Measurements from ENCODE around the genes SF3B1, PLCL1 and KCTD18.

GRCh38 chr2:197261801-197262269 lies 48.7 kb downstream of the ANKRD44 start:
- RRBS = no CpG with 5 or more reads among the region's 6 CpGs

GRCh38 chr2:197401596-197402034 lies 33.2 kb downstream of the SF3B1 start:
- RRBS = no CpG with 5 or more reads among the region's 4 CpGs

DNA sequence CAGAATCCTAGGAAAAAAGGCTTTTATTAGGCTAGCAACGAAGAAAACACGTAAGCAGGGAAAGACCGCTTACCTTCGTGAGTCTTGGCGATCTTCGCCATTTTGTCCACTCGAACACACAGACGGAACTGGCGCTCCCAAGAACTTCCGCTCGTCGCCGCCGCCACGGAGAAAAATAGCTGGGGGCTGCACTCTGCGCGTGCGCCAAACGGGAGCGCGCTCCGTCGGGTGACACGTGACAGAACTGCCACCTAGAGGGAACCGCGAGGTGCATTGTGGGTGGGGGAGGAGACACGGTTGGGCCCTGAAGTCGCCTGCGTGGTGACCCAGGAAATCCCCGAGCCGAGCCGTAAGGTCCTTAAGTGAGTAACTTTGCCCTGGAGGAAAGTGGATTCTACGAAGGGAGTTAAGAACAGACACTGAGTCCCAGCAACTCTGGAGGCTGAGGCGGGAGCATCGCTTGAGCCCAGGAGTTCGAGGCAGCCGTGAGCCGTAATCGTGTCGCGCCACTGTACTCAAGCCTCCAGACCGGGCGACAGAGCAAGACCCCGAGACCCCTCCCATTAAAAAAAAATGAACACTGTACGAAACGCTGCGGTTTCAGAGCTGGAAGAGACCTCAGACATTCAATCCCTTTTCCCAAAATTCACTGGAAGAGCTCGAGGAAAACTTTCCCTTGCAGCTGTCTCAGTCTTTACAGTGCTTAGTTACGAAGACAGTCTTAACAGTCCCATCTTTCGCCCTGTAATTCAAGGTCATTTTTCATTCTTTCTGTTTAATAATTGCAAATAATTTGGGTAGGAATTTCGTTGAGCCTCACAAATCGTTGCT lies at the start of gene SF3B1:
Gene SF3B1 (minus strand): TSS at position 130 of the 831 bp plus-strand sequence.
- RRBS = no CpG with 5 or more reads among the region's 52 CpGs

- RRBS = no CpG with 5 or more reads among the region's 49 CpGs
These were observed 721 bp downstream of the HSPD1 start for GRCh38 chr2:197498715-197499523.

- RRBS = 3% methylated on average over 19 of the region's 38 CpGs
These were observed 455 bp downstream of the MOB4 start for GRCh38 chr2:197516169-197516872.

DNA sequence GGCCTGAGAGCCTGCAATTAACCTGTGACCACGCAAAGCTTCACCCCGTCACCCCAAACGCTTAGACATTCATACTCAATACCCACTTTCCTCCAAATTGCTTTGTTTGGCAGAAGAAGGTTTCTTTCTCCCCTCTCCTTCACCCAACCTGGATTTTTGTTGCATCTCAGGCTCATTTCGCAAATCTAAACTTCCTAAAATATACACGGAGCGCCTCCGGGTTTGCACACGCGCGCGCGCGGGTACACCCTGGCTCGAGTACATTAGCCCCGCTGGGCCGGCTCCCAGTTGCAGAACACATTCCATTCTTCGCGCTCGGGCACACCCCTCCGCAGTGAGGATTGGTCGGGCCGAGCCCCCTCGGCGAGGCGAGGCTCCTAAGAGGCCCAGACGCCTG lies 245 bp upstream of the PLCL1 start:
- RRBS = 5% methylated on average over 10 of the region's 26 CpGs

GRCh38 chr2:197804547-197805277 lies at the start of gene PLCL1:
Gene PLCL1, plus strand, starts transcription at chr2:197804593.
- RRBS = 4% methylated on average over 30 of the region's 91 CpGs

DNA sequence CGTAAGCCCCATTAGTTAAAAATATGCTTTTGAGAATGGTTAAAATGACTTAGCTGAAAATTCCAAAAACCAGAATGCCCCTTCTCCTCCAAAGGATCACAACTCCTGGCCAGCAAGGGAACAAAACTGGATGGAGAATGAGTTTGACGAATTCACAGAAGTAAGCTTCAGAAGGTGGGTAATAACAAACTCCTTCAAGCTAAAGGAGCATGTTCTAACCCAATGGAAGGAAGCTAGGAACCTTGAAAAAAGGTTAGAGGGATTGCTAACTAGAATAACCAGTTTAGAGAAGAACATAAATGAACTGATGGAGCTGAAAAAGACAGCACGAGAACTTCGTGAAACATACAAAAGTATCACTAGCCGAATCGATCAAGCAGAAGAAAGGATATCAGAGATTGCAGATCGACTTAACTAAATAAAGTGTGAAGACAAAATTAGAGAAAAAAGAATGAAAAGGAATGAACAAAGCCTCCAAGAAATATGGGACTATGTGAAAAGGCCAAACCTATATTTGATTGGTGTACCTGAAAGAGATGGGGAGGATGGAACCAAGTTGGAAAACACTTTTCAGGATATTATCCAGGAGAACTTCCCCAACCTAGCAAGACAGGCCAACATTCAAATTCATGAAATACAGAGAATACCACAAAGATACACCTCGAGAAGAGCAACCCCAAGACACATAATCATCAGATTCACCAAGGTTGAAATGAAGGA lies 25.8 kb downstream of the PLCL1 start:
- RRBS = no CpG with 5 or more reads among the region's 8 CpGs

DNA sequence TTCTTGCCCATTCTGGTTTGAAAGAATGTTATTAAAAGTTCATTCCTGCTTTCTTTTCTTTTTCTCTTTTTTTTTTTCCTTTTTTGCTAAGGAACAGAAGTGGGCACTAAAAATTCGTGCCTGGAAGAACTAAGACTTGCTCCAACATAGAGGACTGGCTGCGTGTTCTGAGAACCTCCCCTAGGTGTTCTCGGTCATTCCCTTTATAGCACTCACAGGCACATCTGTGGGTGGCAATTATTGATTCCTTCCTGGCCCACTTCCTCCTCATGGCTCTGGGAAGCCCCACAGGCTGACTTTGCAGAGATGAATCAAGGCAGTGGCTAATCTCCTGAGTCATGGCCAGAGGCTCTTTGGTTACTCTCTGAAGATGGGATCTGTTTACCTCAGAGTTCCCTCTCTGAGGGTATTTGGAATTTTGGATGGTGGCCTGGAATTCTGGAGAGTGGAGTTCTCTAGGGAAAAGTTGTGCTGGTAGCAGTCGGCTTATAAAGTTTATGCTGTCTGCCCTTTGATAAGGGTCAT lies 104.9 kb downstream of the PLCL1 start:
- RRBS = no CpG with 5 or more reads among the region's 4 CpGs

GRCh38 chr2:198313168-198313403 lies 508.7 kb downstream of the PLCL1 start:
- RRBS = no CpG with 5 or more reads among the region's 1 CpG

- RRBS = no CpG with 5 or more reads among the region's 10 CpGs
These were observed 567.6 kb downstream of the PLCL1 start for GRCh38 chr2:198371876-198372455.

DNA sequence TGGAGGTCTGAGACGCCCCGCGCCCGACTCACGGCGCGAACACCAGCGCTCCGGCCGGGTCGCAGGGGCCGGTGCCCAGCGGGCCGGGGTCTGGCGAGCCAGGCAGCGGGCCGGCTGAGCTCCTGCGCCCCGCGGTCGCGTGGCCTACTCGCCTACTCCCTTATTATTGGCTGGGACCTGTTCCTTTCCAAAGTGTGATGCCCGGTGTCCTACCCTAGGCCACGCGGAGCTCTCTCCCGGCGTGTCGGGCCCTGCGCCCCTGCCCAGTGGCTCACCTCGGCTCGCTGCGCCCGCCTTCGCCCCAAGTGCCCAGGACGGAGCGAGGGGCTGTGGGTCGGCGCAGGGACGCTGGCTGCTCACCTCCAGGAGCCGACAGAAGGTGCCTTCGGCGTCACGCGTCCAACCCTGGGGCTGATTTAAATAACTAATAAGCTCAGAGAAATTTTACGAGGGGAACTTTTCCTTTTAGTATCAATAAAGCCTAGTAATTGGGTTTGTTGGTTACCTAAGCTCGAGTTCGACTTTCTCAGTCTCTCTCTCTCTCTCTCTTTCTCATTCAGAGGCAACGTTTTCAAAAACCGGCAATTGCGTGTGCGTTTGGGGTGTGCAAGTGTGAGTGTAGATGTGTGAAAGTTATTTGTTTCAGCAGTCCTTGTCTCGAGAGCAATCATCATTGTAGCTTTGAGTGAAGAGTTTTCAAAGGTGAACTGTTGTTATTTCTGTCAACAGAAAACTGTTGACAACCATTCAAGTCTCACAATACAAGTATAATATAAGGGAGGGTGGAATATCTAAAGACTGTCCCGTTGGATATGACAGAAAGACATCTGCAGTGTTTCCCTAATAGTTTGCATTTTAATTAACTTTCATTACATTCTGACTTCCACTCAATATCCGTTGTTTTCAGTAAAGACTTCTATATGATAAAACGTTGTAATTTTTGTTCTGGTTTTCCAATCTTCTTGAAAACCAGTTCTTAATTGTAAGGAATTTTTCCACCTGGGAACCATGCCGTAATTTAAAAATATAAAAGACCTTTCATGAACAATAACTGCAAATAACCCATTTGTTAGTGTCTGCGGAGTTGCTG lies 7.2 kb upstream of the SATB2 start:
- RRBS = 87% methylated on average over 4 of the region's 58 CpGs

DNA sequence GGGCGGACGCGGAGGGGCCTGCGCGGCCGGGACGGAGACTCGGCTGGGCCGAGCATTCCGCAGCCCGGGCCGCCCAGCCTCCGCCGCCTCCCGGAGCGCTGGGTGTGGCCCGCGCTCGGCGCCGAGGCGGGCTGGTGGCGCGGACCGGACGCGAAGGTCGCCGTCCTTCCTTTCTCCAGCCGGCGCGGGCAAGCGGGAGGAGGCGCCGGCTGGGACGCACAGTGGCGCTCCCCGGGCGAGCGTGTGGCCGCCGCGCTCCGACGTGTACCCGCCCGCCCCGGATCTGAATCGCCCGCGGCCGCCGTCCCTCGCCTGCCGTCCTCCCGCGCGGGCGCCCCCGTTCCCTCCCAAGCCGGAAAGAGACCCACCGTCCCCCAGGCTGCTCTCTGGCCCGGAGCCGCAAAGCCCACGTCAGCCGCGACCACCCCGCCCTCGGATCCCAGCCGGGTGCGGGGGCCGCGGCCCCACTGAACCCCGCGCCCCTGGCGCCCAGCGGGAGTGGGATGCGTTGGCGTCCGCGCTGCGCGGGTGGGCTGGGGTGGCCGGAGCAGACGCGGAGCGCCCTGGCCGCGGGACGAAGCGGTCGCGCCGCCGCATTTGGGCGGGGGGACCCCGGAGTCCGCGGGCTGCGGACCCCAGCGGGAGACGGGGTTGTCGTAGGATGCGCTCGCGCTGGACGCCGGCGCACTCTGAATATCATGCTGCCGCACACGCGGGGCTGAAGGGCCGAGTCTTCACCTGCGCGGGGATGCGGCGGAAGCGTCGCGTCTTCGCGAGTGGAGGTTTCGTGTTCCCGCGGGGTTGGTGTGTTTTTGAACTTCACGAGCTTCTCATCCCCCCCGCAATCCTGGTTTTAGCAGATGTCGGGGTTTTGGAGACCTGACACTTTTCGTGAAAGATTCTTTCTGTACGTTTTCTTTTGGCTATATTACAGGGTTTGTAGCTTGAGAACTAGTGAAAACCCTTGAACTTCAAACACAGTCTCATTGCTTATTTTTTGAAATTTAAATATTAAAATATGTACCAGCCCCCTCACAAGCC lies 799 bp downstream of the SPATS2L start:
- RRBS = 3% methylated on average over 79 of the region's 130 CpGs

GRCh38 chr2:200309231-200310120 lies 3.0 kb downstream of the SPATS2L start:
- RRBS = no CpG with 5 or more reads among the region's 1 CpG

DNA sequence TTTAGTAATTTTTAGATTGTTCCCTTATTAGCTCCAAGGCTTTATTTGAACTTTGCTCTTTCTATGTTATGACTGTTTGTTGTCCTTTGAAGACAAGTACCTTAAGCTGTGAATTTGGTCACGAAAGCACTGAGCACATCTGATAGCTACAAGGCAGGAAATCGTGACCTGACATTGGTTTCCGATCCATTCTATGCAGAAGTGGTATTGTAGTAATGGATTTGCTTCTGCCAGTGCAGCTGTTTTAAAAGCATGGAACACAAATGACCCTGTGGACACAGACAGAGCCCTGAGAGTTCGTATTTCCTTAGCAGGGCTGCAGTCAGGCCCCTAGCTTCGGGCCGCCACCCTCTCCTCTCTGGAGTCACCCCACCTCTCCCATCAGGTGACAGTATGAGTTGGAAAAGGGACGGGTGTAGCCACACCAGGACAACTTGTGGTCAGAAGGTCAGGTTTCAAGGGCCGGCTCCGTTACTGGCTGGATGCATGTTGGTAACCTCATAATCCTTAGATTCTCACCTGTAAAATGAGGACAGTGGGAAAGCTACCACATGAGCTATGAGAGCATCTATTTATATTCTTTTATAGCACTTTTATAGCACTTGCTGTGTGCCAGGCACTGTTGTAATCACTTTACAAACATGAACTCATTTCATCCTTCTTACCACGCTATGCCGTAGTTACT lies 70.1 kb downstream of the SPATS2L start:
- RRBS = no CpG with 5 or more reads among the region's 11 CpGs

- RRBS = no CpG with 5 or more reads among the region's 2 CpGs
These were observed 77.3 kb downstream of the SPATS2L start for GRCh38 chr2:200383793-200384100.

- RRBS = no CpG with 5 or more reads among the region's 2 CpGs
These were observed 99.9 kb downstream of the SPATS2L start for GRCh38 chr2:200406401-200406825.

- RRBS = 2% methylated on average over 53 of the region's 79 CpGs
These were observed at the start of gene KCTD18 for GRCh38 chr2:200509569-200510384. Gene KCTD18, minus strand, starts transcription at chr2:200510068.

GRCh38 chr2:200589810-200590562 lies 4.2 kb downstream of the AOX1 start:
- RRBS = no CpG with 5 or more reads among the region's 1 CpG